Lower leg skin (tissue), 2 donors: ENCODE measurements around a stretch of chr6.

GRCh38 chr6:21402232-21402942, 191.2 kb upstream of the SOX4 start:
- PRO-cap = unidirectional peak, minus-strand start at chr6:21402476; unidirectional peak, minus-strand start at chr6:21402548
- RAMPAGE, long total RNA, 2 experiments = no peak in any of the 2 experiments

- PRO-cap = bidirectional peak, plus-strand start at chr6:21593751, minus-strand start at chr6:21593542
- RAMPAGE, long total RNA, 2 experiments = no peak in any of the 2 experiments
These were observed 317 bp upstream of the SOX4 start for GRCh38 chr6:21593212-21593655.

DNA sequence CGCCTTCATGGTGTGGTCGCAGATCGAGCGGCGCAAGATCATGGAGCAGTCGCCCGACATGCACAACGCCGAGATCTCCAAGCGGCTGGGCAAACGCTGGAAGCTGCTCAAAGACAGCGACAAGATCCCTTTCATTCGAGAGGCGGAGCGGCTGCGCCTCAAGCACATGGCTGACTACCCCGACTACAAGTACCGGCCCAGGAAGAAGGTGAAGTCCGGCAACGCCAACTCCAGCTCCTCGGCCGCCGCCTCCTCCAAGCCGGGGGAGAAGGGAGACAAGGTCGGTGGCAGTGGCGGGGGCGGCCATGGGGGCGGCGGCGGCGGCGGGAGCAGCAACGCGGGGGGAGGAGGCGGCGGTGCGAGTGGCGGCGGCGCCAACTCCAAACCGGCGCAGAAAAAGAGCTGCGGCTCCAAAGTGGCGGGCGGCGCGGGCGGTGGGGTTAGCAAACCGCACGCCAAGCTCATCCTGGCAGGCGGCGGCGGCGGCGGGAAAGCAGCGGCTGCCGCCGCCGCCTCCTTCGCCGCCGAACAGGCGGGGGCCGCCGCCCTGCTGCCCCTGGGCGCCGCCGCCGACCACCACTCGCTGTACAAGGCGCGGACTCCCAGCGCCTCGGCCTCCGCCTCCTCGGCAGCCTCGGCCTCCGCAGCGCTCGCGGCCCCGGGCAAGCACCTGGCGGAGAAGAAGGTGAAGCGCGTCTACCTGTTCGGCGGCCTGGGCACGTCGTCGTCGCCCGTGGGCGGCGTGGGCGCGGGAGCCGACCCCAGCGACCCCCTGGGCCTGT, 1.4 kb downstream of the SOX4 start:
- PRO-cap = bidirectional peak, plus-strand start at position 134 of the sequence, minus-strand start outside the sequence; unidirectional peak, plus-strand start at position 413 of the sequence; unidirectional peak, plus-strand start at position 472 of the sequence; bidirectional peak, plus-strand start outside the sequence, minus-strand start at position 530 of the sequence
- RAMPAGE, long total RNA, 2 experiments = no peak in any of the 2 experiments

GRCh38 chr6:21738056-21739002, 144.8 kb downstream of the SOX4 start:
- PRO-cap = no peak
- RAMPAGE, long total RNA, 2 experiments = no peak in any of the 2 experiments

DNA sequence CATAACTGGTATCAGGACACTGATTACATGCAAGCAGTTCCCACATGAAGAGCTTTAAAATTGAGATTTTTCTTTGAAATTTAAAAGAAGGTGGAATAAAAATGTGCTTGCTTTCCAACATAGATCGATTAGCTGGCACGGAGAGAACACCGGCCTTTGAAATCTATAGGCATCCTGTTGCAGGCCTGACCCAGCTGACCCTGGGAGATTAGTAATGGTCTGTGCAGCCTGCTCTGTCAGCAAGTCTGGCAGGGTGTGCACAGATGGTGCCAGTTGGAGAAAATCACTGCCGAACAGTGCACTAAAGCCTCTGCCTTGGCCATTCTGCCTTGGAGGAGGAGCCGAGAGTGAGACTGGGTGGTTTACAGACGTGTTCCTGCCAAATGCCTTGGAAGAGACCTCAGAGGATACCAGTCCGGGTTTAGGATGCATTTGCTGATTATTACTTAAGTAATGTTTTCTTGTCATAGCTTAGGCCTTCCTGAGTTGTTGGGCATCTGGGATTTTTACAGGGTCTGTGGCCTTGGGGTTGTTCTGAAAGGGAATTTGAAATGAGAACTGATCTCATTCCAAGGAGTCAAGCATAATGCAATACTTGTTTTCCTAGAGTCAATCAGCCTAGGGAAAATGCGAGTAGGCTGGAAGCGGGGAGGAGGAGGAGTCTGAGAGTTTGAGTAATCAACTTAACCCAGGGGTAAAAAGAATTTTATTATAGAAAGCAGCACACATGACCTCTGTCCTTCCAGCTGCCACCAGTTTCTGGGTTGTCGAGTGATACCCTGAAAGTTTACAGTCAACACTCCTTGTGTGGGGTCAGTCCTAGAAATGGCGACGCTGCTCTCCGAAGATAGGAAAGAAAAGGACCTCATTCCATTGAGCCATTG, 292.1 kb downstream of the SOX4 start:
- PRO-cap = no peak
- RAMPAGE, long total RNA, 2 experiments = no peak in any of the 2 experiments

DNA sequence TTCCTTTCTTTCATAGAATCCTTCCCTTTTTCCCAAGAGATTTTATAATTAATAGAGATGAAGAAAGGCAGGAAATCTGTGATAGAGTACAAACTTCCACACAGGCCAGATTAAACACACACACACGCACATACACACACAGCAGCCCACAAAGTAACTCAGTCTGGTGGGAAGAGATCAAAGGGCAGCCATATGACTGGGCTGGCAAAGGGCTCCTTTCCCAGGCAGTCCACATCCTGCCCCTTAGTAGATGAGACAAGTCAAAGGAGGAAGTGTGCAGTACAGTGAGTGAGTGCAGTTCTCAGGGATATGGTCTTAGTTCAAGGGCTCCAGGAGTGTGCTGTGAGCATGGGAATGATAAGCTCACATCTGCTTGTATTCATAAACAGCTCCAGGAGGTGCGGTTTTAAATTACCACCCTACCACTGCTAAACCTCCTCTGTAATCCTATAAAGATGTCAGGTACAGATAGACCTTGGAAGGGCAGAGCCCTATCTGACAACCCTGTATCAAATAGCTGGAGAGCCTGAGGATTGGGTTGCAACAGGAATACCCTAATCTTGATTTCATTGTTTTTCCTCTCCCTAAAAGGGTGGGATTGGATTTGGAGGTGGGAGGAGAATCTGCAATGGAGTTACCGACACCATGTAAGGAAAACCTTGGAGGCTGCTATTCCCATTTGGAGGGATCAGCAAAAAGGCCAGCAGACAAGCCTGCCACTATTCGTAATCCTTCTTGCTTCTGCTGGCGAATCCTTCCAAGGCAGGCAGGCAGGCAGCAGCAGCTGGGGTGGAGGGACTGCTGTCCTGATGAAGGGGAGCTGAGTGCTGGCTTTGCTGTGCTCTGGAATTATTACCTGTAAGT, 342.9 kb downstream of the PRL start:
- PRO-cap = no peak
- RAMPAGE, long total RNA, 2 experiments = no peak in any of the 2 experiments

DNA sequence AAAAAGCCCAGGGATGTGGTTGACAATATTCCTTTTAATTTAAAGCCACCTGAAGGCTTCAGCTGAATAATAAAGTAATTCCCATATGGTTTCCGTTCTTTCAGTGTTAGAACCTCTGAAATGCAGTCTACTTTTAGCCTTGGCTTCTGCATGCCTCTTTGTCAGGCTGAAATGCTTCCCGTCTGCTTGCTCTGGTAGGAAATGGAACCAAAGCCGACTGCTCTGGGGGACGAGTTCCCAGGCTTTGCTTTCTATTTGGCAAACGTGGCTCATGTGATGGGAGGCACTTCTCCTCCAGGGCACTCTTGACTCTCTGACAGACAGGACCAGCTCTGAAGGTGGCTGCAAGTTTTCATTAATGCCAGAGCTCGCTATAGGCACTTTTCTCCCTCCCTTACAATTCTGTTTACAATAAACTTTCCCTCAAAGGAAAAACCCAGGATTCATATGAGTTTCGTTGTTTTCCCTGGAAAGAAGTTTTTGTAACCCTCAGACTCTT, 225.2 kb downstream of the PRL start:
- PRO-cap = no peak
- RAMPAGE, long total RNA, 2 experiments = no peak in any of the 2 experiments

DNA sequence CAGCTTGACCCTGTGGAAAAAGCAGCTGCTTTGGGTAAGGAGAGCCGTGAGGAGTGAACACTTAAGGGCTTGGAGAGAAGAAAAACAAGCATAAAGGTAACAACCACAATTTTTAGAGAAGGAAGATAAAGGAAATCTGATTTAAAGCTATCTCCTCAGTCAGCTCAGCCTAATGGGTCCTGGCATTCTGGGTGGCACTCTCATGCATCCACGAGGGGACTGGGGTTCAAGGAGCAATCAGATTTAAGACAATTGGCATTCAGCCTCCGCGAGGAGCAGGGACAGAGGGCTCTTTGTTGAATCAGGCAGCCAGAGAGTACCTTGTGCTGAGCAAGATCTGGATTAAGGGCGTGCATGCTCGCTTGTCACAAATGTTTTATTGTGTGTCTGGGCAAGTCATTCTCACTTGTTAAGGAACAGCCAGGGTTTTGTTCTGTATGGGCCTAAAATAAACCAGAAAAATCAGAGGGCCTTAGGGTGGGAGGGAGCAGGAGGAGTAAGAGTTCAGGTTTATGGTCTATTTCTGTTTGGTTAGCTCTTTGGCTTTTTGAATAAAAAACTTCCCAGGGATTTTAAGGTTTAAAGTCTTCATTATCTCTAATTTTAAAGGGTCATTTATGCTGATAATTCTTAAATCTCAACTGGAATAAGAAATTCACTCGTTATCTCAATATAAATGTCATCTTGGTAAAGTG, 475.3 kb upstream of the NRSN1 start:
- PRO-cap = no peak
- RAMPAGE, long total RNA, 2 experiments = no peak in any of the 2 experiments

DNA sequence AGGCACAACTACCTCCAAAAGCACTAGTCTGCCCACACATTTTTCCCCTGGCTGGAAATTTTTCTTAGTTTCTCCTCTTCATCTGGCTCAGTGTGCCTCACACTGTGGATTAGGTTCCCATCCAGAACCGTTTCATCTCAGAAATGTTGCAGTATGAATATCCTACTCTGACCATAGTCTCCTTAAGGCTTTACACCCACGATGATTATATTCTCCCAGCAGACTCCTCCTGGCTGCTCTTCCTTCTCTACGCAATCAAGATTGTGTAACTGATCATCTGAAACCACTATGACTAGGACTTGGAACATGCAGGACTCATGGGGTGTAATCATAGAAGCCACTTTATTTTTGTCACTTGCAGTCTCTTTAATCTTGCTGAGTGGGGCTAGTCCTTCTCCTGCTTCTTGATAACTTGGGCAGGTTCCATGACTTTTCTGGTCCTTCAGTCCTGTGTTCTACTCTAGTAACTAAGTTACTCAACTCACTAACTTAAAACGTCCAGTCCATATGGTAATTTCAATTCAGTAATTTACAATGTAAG, 7.7 kb upstream of the MRS2 start:
- PRO-cap = no peak
- RAMPAGE, long total RNA, 2 experiments = no peak in any of the 2 experiments

GRCh38 chr6:24401461-24402043, 1.2 kb upstream of the MRS2 start:
- PRO-cap = no peak
- RAMPAGE, long total RNA, 2 experiments = no peak in any of the 2 experiments

DNA sequence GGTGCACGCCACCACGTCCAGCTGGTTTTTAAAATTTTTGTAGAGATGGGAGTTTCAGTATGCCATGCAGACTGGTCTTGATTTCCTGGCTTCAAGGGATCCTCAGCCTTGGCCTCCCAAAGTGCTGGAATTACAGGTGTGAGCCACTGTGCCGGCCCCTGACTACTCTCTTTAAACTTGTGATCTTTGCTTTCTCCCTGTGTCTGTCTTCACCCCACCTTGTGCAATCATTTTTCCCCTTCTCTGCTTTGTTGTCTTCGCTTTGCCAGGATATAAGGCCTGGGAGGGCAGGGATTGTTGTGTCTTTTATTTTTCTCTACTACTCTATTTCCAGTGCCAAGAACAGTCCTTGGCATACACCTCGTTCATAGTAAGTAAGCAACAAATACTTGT, 4.1 kb upstream of the ARMH2 start:
- PRO-cap = no peak
- RAMPAGE, long total RNA, 2 experiments = no peak in any of the 2 experiments

DNA sequence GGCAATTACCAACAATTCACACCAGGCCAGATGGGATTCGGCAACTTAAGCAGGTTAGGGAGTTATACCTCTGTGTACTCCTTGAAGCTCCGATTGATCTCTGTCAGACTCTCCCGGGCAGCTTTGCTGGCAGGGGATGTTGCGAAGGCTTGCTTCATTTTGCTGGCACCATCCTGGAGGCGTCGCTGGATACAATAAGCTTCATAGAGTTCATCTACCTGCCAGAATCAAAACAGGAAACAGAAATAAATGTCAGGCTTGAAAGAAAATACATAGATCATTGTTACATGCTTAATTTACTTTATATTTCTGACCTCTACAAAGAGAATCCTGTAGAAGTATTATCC, 66.5 kb upstream of the ARMH2 start:
- PRO-cap = no peak
- RAMPAGE, long total RNA, 2 experiments = no peak in any of the 2 experiments

DNA sequence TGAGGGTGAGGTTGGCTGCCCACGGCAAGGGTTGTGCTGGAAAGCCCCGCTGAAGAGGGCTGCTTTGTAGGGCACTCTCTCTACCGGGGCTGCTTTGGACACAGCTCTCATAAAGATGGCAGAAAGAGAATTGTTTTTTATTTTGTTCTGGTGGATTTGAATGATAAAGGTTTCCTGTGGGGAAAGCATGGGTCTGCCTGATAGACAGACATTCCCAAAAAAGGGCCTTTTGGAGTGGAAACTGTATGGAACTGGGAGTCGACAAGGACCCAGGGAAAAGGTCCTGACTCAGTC, 24.3 kb downstream of the RIPOR2 start:
- PRO-cap = no peak
- RAMPAGE, long total RNA, 2 experiments = no peak in any of the 2 experiments

DNA sequence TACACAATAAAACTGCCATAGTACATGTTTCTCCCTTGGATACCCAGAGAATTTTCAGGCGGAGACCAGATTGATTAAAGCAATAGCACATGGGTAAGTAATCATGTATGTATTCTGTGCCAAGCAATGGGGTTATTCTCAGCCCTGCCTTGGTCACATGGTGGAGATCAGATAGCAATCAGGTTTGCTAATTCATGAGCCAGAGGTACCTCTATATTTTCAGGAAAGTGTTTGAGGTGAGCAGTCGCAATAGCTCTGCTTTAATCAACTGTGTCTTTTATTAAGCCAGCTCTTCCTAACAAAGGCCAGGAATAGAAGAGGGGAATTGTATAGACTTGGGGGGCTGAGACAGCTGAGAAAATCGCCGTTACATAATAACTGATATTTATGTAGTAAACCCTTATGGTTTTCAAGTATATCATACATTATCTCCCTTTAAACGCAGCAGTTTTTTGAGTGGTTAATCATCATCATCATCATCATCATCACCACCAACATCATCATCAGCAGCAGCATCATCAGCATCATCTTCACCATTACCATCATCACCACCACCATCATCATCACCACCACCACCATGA, 9.3 kb downstream of the RIPOR2 start:
- PRO-cap = no peak
- RAMPAGE, long total RNA, 2 experiments = no peak in any of the 2 experiments

DNA sequence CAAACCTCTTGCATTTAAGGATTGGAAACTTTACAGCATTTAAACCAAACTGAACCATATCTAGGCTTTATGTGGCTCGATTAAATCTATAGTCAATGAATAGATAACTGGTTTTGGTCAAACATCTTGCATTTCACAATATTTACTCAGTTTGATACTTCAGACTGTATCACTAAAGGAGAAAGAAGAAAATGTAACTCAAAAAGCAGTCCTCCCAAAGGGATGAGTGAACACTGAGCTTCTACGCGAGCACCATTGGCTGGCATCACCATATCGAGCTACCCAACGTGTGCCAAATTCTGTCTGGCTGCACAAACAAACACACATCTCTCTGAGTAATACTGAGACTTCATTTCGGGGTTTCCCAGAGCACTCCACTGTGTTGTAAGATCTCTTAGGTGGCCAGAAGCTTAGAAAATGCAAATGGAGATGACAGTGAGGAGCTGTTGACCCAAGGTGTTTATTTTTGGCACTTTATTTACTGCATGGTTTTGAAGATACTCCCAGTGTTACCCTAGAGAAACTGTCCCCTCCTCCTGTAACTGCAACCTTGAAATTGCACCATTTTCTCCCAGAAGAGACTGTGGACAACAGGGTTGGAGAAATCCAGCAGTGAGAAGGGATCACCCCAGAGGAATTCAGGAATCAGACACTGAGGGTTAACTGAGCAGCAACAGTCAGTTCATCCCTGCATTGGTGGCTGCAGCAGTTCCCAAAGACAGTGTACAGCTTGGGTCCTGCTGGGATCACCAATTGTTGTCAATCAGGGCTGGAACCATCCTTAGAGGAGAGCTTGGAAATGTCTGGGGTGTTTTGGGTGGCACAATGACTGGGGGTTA, 910 bp upstream of the RIPOR2 start:
- PRO-cap = no peak
- RAMPAGE, long total RNA, 2 experiments = no peak in any of the 2 experiments

DNA sequence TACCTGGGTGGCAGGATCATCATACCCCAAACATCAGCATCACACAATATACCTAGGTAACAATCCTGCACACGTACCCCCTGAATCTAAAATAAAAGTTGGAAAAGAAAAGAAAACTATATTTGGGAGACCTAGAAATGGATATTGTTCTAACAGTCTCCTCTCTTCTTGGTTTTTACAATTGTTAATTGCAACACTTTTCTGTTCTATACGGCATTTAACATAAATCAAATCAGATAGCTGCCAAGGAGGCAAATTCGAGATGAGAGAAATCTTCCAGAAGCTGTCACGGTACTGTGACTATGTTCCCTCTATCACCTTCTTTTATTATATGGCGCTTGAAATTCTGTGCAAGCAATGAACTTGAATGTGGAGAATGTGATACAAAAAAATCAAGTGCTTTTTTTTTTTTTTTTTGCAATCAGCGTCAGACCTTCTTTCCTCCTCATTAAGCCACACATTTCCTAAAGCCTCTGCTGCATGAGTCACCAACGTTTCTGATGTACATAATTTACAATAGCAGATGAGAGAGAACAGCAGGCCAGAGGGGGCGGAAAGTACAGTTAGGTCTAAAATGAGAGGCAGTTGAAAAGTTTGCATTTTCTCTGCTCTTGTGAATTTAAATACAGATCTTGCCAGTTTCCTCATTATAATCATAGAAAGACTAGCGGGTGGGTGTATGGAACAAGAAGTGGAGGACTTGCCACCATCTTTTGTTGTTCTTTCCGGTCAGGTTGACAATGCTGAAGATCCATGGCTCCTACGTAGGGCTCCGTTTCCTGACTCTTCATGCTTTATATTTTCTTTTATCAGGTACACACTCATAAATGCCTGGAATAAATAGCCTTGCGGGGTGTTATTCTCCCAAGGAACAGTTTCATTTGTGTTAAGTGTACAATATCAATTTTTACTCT, 114.6 kb upstream of the RIPOR2 start:
- PRO-cap = no peak
- RAMPAGE, long total RNA, 2 experiments = no peak in any of the 2 experiments

DNA sequence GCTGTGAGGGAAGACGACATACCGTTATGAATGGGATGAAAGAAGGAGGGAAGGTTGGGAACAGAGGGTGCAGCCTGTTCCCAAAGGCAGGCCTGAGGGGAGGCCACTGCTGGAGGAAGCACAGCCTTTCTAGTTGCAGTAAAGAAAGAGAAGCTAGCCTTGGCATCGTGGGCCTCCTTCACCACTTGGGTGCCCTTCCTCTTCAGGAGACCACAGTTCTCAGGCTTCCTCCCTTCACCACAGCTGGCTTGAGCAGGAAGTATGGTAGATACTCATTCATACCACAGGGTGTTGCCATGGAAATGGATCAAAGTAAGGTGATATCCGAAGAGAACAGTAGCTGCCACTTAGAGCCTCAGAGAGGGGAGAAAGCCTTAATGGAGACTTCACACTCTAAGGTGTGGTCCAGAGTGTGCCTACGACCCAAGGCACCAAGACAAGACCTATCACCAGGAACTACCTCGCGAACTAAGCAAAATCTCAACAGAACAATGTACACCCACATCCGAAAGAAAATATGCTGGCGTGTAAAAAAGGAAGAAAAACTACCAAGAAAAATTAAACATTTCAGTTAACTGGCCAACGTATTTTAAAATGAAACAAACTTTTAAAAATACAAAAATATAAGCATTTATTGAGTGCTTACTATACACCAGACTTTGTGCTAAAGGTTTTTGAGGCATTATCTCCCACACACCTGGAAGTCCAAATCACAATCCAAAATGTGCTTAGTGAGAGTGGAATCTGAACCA, 120.5 kb upstream of the RIPOR2 start:
- PRO-cap = no peak
- RAMPAGE, long total RNA, 2 experiments = no peak in any of the 2 experiments

DNA sequence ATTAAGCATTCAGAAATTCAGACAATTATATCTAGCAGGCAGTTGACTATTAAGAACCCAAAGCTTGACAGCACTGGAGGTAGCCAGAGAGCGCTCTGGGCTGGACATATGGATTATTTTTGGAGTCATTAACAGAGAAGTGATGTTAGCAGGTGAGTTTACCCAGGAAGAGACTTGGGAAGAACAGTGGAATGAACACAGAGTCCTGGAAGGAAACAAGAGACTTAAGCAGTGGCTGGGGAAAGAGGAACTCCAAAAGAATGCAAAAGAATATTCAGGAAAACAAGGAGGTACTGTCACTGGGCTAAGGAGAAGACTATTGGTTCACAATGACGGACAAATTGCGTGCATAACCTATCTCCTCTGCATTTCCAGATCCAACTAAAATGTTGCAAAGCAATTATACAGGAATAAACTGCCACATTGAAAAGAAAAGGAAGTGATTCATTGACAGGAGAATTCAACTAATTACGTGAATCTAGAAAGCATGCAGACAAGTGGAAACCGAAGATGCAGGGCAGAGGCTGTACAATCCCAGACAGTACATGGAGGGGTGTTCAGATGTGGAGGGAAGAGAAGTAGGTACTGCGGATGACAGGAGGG, 152.6 kb upstream of the RIPOR2 start:
- PRO-cap = no peak
- RAMPAGE, long total RNA, 2 experiments = no peak in any of the 2 experiments

DNA sequence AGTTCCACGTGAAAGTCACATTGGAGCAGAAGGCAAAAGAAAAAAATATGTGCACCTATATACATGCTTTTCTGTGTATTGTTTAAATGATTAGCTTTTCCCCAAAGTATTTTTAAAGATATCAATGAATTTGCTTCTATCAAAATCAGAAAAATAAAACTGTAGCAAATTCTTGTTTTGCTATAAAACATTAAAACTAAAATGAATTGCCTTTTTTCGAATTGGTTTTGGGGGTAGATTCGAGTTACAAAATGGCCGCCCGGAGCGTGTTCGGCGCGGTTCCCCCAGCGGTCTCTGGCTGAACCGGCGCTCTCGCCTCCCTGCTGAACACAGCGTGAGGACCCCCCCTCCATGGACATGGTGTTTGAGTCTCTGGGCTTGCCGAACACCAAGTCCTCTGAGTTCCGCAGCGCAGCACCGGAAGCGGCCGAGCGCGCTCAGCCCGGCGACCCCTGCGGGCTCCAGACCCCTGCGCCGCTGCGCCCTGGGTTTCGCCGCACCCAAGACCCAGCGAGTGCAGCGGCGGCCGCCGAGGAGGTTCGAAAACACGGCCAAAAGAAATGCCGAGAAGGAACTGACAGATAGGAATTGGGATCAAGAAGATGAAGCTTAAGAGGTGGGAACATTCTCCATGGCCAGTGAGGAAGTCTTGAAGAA, 139.6 kb upstream of the CARMIL1 start:
- PRO-cap = no peak
- RAMPAGE, long total RNA, 2 experiments = no peak in any of the 2 experiments

- PRO-cap = unidirectional peak, minus-strand start at chr6:25218672
- RAMPAGE, long total RNA, 2 experiments = start-site peak on the minus strand in 1 of 2 experiments, at chr6:25218474-25218538 at its widest, 41 reads per replicate
These were observed 60.9 kb upstream of the CARMIL1 start for GRCh38 chr6:25218126-25218854.